Measurements from ENCODE around the genes THBS4 and CKMT2.

DNA sequence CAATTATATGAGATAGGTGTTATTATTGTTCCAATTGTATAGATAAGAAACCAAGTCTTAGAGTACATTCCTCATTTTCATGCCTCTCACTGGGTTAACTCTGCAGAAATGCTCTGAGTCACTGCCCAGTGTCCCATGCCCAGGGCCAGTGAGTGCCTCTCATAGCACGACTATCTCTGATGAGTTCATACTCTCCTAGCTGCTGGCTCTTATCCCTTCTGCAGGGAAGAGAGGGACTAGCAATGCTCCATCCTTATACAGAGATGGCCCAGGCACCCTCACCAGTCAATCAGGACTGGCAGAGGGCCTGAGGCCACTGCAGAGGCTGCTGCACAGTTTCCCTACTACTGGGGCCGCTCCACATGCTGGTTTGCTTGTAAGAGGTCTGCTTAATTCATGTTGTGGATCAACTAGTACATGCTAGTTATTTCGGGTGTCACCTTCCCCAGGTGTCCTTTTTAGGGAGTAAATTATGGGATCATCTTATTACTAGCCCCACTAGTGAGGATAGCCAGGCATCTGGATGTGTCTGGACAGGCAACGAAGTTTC is 54.7 kb downstream of the CMYA5 start:
- PRO-cap, 4 experiments: no peak in any of the 4 experiments
- RAMPAGE, long total RNA, 2 experiments: no peak in any of the 2 experiments
- RRBS: no CpG with 5 or more reads among the region's 4 CpGs

DNA sequence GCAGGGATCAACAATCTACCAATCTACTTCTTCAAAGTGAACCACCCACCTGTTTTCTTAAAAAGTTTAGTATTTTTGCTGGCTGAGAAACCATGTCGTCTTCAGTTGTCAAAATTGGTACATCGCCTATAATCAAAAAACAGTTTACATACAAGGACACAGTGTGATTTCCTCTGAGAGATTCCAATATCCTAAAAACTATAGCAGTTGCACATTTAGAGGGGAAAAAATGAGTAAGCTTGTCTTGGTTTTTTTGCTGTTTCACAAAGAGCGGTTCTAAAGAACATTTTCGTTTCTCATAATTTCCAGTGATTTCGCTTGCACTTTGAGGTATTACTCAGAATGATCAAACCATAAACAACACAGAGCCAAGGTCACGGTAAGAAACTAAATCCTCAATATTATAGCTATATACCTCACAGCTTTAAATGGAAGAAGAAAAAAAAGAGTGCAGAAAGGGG is 921 bp downstream of the MTX3 start:
- PRO-cap, 4 experiments: no peak in any of the 4 experiments
- RAMPAGE, long total RNA, 2 experiments: no peak in any of the 2 experiments
- RRBS: no CpG with 5 or more reads among the region's 6 CpGs

DNA sequence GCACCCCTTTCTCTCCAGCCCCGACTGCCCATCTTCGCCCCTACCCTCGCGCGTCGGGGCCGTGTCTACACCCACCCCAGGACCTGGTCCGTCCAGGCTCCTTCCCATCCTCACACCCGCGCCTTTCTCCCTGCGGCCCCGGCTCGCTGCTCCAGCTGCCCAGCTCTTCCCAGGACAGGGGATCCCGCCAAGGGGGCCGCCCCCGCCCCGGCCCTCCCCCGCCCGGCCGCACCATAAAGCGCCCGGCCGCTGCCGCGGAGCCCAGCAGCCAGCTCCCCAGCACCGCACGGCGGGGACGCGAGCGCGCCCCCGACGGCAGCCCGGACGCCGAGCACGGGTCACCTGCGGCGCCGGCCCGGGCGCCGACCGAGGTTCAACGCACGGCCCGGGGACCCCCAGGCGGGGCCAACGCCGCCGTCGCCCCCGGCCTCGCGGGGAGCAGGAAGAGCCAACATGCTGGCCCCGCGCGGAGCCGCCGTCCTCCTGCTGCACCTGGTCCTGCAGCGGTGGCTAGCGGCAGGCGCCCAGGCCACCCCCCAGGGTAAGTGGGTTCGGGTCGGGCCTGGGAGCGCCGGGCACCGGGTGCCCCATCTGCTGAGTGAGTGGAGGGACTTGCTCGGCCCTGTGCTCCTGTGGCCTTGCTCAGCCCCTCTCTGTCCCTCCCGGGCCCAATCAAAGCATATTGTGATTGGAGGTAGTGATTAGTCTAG is at the start of gene THBS4:
TSS of gene THBS4 (plus strand) at position 264 of the 710 bp plus-strand sequence.
- PRO-cap, 4 experiments: no peak in any of the 4 experiments
- RAMPAGE, long total RNA, 2 experiments: no peak in any of the 2 experiments
- RRBS: 5% methylated on average over 28 of the region's 71 CpGs

- PRO-cap, 4 experiments: no peak in any of the 4 experiments
- RAMPAGE, long total RNA, 2 experiments: no peak in any of the 2 experiments
- RRBS: no CpG with 5 or more reads among the region's 5 CpGs
Measured at GRCh38 chr5:80078846-80079416, 43.8 kb downstream of the THBS4 start.

DNA sequence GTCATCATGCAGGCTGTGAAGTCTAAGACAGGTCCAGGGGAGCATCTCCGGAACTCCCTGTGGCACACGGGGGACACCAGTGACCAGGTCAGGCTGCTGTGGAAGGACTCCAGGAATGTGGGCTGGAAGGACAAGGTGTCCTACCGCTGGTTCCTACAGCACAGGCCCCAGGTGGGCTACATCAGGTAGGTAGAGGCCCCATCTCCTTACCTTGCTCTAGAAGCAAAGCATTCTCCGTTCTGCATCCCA is 44.7 kb downstream of the THBS4 start:
- PRO-cap, 4 experiments: no peak in any of the 4 experiments
- RAMPAGE, long total RNA, 2 experiments: no peak in any of the 2 experiments
- RRBS: 100% methylated on average over 1 of the region's 4 CpGs

GRCh38 chr5:80109979-80110488 is 74.9 kb downstream of the THBS4 start:
- PRO-cap, 4 experiments: peak in 1 of 4 experiments; most common minus-strand start chr5:80110339 (in 1)
- RAMPAGE, long total RNA, 2 experiments: no peak in any of the 2 experiments
- RRBS: no CpG with 5 or more reads among the region's 8 CpGs

GRCh38 chr5:80139465-80139940 is 104.4 kb downstream of the THBS4 start:
- PRO-cap, 4 experiments: peak in 1 of 4 experiments; most common minus-strand start chr5:80139696 (in 1)
- RAMPAGE, long total RNA, 2 experiments: no peak in any of the 2 experiments
- RRBS: no CpG with 5 or more reads among the region's 2 CpGs

DNA sequence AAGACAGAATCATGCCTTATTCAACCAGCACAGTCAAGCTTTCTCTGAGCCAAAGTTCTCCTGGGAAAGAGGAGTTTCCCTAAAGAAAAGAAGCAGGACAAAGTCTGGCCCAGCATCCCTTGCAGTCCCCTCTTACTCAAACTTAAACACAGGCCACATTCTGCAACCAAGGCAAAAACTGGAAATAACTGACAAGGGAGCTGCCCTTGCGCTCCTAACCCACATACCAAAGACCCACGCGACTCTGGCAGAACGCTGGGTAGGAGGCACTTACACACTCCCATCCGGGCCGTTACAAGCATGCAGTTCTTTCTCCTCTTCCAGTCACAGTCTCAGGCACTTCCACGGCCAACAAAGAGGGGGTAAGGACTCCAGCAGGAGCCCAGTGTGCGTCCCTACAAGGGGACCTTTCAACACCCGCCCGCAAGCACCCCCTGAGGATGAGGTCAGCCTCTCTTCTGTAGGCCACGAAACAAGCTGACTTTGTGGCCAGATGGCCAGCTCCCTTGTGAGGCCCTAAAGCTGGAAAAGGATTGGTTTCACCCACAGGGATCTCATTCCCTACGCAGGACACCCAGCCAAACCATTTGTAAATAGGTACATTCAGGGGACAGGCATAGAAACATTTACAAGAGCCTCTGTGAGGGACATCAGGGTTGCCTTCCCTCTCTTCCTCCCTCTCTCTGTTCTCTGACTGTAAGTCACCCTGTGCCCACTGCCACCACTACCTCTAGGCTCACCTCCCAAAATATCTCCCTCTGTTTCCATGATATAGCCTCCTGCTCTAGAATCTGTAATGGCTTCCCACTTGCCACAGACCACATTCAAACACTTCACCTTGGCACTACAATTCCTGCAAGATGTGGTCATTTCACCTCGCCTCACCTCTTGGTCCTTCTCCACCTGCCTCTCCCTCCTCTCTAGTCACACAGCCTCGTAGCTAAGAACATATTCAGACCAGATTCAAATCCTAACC is 57.3 kb downstream of the SERINC5 start:
- PRO-cap, 4 experiments: no peak in any of the 4 experiments
- RAMPAGE, long total RNA, 2 experiments: no peak in any of the 2 experiments
- RRBS: no CpG with 5 or more reads among the region's 14 CpGs

GRCh38 chr5:80389452-80390058 is 18.3 kb upstream of the ZFYVE16 start:
- PRO-cap, 4 experiments: no peak in any of the 4 experiments
- RAMPAGE, long total RNA, 2 experiments: no peak in any of the 2 experiments
- RRBS: no CpG with 5 or more reads among the region's 10 CpGs

- PRO-cap, 4 experiments: peak in 3 of 4 experiments; most common plus-strand start chr5:80407077 (in 3); most common minus-strand start chr5:80407017 (in 1)
- RAMPAGE, long total RNA, 2 experiments: no peak in any of the 2 experiments
- RRBS: no CpG with 5 or more reads among the region's 14 CpGs
Measured at GRCh38 chr5:80406834-80407346, 974 bp upstream of the ZFYVE16 start.

DNA sequence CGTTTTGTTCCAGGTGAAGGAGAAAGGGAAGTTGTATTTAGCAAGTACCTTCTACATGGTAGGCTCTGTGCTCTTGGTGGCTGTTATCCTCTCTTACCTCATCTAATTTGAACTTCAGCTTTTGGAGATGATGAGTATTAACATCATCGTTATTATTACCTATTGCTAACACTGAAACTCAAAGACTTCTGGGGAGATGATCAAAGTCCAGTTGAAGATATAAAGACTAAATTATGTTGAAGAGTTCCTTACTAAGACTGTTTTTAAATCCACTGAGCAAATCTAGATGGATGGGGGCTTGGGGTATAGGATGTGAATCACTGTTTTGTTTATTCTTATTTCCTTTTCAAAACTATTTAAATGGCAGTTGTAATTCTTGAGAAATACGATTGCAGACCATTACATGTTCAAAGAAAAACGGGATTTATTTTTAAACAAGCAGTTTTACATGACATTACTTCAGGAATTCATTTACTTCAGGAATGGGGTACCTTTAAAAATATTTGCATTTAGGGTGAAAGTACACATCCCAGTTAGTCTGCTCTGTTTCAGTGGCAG is 4.3 kb downstream of the RASGRF2 start:
- PRO-cap, 4 experiments: no peak in any of the 4 experiments
- RAMPAGE, long total RNA, 2 experiments: no peak in any of the 2 experiments
- RRBS: no CpG with 5 or more reads among the region's 4 CpGs

- PRO-cap, 4 experiments: no peak in any of the 4 experiments
- RAMPAGE, long total RNA, 2 experiments: no peak in any of the 2 experiments
- RRBS: no CpG with 5 or more reads among the region's 2 CpGs
Measured at GRCh38 chr5:81164646-81164861, 68.6 kb upstream of the CKMT2 start.

DNA sequence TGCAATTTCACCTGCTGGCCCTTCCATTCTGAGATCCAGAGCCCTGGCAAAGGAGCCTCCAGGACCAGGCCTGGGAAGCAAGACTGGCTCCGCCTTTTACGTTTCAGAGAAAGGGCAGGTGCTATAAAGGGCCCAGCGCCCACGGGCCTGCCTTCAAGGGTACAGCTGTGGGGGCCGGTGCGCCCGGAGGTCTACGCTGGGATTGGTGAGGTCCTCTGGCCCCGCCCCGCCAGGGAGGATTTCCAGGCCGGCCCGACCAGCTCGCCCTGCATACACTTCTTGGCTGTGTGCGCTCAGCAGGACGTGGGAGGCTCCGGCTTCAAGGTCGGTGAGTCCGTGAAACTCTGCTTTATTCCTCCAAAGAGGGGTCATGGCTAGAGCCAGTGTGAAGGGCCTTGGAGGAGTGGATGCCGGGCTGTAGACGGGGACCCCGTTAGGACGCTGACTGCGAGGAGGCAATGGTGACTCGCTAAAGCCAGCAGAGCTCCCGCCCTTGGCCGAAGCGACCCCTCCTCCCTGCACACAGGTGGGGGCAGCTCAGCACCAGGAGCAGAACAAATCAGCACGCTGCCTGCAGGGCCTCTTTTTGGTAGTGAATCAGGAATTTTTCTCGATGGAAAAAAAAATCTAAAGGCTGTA is at the start of gene CKMT2:
TSS of gene CKMT2 (plus strand) at position 269 of the 639 bp plus-strand sequence.
- PRO-cap, 4 experiments: peak in 4 of 4 experiments; most common plus-strand start position 271 of the sequence (in 4); most common minus-strand start position 98 of the sequence (in 2)
- RAMPAGE, long total RNA, 2 experiments: start-site peak on the plus strand in 1 of 2 experiments, centred at position 269 of the sequence, 57 reads per replicate
- RRBS: 3% methylated on average over 13 of the region's 29 CpGs

- PRO-cap, 4 experiments: no peak in any of the 4 experiments
- RAMPAGE, long total RNA, 2 experiments: no peak in any of the 2 experiments
Measured at GRCh38 chr5:81391144-81391544, 2.8 kb downstream of the ACOT12 start.

DNA sequence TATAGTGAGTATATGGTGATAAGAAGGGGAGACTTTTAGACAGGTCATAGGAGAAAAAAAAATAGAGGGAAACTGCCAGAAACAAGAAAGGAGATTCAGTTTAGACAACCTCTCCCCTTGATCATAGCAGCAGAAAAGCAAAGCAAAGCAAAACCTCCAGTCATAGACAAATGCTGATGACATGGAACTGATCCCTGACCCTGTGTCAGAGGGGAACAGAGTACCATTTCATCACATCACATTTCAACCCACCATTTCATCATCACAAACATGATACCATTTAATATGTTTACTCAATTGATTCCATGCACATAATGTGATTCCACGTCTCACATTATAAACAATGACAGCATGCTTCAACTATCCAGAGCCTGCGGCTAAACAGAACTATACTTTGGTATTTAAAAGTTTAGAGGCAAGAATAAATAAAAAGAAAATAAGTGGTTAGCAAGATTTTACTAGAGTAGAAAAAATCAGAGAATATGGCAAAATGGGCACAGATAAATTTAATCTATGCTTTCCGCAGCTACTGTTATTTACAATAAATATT is 28.8 kb upstream of the ACOT12 start:
- PRO-cap, 4 experiments: no peak in any of the 4 experiments
- RAMPAGE, long total RNA, 2 experiments: no peak in any of the 2 experiments
- RRBS: no CpG with 5 or more reads among the region's 3 CpGs

DNA sequence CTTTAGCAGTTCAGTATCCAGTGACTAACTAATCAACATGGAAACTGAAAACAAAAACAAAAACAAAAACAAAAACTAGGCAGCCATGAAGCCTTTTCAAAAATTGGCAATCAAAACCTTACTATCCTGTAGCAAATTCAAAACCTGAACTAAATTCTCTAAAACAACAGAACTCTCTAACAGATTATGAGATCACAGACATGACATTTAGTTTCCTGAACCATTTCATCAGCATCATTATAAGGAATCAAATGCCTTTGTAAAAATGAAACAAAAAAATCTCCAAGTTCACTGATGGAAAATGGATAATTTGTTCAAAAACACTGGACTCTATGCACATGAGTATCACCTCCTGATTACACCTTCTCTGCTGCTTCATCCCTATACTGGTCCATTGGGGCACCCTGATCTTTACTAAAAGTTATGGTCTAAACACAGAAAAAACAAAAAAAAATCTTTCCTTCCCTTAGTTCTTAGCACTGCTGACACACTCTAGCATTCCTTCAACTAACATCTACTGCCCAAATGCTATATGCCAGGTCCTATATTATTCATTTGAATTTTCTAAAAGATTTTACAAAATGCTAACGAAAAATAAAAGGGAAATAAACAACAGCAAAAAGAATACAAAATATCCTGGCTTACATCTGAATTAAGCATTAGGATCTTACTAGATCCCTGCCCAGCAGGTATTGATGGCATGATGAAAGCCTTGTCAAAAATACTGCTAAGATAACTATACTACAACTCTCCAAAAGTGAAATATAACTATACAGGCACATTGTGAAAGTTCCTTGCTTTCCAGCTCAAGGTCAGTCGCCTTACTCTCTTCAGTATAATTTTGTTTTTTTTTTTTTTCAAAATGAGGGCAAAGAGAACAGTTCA is 29.1 kb downstream of the SSBP2 start:
- PRO-cap, 4 experiments: no peak in any of the 4 experiments
- RAMPAGE, long total RNA, 2 experiments: start-site peak on the minus strand in 1 of 2 experiments, centred at position 816 of the sequence, 8 reads per replicate
- RRBS: no CpG with 5 or more reads among the region's 2 CpGs

- PRO-cap, 4 experiments: peak in 3 of 4 experiments; most common plus-strand start chr5:81750439 (in 2); most common minus-strand start chr5:81750311 (in 1)
- RAMPAGE, long total RNA, 2 experiments: no peak in any of the 2 experiments
- RRBS: 1% methylated on average over 34 of the region's 63 CpGs
Measured at GRCh38 chr5:81750251-81750632, 655 bp downstream of the SSBP2 start.

GRCh38 chr5:82334791-82335263 is 56.7 kb upstream of the RPS23 start:
- PRO-cap, 4 experiments: peak in 4 of 4 experiments; most common plus-strand start chr5:82335129 (in 4)
- RAMPAGE, long total RNA, 2 experiments: no peak in any of the 2 experiments
- RRBS: no CpG with 5 or more reads among the region's 4 CpGs

DNA sequence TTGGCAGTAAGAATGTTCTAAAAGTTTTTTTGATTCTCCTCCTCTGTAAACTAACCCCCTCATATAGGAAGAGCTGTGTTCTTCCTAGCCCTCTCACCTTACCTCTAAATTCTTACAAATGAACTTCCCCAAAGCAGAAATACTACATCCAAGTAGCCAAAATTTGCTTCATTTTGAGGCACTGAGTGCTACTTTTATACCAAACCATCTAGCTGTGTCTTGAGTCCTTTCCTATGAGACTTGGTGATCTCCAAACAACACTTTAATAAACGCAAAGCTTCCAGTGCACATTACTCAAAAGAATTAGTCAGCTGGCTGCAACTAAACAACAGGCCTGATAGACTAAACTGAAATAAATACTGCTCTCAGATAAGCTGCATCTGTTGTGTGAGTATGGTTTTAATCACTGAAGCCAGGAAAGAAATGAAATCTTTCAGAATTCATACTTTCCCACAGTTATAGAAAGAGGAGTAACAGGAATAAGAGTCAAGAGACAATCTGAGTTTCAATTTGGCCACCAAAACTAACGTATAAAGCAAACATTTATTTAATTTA is 80.3 kb downstream of the VCAN start:
- PRO-cap, 4 experiments: no peak in any of the 4 experiments
- RAMPAGE, long total RNA, 2 experiments: no peak in any of the 2 experiments
- RRBS: no CpG with 5 or more reads among the region's 2 CpGs

DNA sequence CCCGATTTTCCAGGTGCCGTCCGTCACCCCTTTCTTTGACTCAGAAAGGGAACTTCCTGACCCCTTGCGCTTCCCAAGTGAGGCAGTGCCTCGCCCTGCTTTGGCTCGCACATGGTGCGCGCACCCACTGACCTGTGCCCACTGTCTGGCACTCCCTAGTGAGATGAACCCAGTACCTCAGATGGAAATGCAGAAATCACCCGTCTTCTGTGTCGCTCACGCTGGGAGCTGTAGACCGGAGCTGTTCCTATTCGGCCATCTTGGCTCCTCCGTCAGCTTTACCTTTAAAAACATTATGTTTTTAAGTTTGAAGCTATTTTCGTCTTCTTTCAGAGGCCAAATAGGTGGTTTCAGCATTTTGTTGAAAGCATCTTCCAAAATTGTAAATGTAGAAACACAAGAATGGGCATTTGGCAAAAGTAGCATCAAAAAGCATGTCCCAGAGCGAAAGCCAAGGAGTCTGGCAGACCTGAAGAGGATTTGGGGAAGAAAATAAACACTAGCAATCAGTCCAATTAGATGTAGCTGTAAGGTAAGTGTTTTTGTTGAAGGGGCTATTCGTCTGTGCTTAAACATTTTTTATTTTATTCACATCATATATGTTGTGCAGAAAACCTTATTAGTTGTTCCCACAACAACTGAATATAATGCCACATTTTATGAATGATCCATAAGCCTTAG is 954.2 kb upstream of the COX7C start:
- PRO-cap, 4 experiments: no peak in any of the 4 experiments
- RAMPAGE, long total RNA, 2 experiments: no peak in any of the 2 experiments
- RRBS: no CpG with 5 or more reads among the region's 17 CpGs